ENCODE results near the genes OR6M1 and OR6T1.

DNA sequence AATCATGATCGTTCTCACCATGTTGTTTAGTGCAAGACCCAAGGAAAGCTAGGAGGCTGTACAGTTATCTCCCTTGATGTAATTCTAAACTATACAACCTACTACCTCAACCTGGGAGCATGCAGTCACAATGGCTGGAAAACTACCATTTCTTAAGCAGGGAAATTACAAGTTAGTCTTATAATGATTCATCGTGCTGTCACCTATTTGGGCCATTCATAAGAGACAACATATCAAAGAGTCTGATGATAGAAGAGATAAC lies 30.4 kb upstream of the BLID start:
- PRO-cap, result no peak

GRCh38 chr11:122230042-122230740 lies 114.2 kb upstream of the BLID start:
- PRO-cap, result no peak

DNA sequence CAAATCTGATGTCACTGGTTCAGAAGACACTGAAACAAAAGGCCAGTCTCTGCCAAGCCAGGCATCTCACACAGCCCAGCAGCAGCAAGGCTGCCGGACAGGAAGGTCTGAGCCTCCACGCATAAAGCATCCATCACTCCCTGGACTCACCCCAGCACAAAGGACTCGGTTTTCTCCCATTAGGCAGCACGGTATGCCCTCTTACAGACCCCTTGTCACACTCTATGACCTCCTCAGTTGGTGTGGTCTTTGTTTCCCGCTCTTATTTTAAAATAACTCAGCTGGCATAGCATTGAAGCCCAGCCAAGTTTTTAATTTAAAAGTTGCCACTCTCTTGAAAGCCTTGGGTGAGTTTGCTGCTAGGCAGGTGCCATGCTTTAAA lies 204.3 kb upstream of the BLID start:
- PRO-cap, result no peak

GRCh38 chr11:122336195-122336822 lies 220.3 kb upstream of the BLID start:
- PRO-cap, result no peak

DNA sequence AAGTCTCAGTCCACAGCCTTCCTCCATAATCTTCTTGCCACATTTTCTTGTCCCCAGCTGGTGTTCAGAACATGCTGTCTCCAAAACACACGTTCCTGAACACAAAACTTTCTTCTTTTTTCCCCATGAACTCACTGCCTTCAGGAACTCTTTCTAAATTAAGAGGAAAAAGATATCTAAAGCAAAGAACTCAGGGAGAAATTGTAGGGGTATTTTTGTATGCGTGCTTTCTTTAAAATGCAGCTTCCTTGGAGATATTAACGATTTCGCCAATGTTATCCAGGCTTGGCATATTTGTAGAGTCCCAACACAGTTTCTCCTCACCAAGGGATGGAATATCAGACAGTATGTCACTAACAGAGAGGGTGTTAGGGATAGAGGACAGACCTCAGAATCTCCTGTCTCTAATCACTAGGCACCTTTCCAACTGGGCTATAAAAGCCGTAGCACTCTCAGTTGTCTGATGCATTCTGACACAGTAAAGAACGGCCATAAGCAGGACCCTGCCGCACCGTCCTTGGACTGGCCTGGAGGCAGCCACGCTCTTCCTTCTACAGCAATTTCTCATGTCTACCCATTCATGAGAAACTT lies 232.9 kb upstream of the BLID start:
- PRO-cap, result no peak

- PRO-cap, result no peak
Observed at GRCh38 chr11:122505273-122505881, 150.1 kb upstream of the UBASH3B start.

DNA sequence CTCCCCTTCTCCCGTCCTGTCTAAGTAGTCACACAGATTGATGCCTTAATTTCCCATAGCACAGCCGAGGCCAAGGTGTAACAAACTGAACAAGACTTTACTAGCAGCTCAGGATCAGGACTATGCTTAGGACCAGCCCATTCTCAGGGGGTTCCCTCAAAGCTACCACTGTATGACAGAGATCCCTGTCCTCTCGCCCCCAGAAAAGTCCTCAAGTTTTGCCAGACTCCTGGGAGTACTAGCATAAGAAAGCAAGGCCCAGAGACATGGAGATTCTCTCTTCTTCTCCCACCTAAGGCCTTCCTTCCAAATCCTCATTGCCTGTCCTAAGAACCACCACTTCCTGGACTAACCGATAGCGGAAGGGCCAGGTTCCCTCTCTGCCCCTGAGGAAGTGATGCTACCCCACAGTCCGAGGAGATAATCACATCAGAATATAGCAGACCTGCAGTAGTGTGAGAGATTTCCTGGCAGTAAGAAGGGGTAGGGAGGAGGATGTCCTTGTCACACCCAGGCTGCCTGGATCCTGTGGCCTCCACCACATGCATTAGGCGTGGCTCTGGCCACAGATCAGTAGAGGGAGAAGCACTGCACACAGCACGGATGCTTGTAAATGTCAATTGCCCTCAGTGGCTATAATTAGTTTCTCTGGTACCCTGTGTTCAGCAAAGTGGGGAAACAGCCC lies 61.6 kb downstream of the UBASH3B start:
- PRO-cap, result bidirectional peak, plus-strand start at position 568 of the sequence, minus-strand start at position 316 of the sequence

DNA sequence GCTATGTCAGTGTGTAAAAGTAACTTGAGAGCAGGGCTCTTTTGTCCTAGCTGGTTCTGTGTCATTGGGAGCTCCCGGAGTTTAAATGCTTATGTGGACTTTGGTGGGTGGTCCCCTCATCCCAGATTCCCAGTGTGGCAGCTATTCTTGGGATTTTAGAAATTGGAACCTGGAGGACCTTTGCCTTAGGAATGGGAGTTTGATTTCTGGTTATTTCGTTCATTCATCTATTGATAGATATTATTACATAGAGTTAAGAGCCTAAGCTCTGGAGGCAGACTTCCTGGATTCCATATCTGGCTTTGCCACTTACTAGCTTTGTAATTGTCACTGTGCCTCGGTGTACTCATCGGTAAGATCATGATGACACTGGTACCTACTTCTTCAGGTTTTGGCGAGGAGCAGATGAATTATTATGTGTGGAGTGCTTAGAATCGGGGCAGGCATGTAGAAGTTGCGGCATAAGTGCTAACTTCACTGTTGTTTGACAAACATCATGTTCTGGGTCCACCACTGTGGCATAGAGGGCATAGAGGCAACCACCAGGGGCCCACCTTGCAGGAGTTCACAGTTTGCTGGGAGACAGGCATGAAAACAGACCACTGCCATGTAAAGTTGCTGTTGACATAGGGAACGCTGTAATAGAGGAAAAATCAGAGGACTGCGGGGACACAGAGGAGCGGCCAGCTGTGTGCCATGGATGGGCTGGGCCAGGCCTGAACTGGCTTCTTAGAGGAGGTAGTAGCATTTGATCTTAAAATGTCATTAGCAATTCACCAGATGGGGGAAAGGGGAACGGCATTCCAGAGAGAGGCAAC lies 68.6 kb downstream of the UBASH3B start:
- PRO-cap, result no peak

GRCh38 chr11:122745821-122746631 lies 90.5 kb downstream of the UBASH3B start:
- PRO-cap, result bidirectional peak, plus-strand start at chr11:122746345, minus-strand start at chr11:122746206

GRCh38 chr11:122984097-122985093 lies 2.8 kb upstream of the BSX start:
- PRO-cap, result no peak

DNA sequence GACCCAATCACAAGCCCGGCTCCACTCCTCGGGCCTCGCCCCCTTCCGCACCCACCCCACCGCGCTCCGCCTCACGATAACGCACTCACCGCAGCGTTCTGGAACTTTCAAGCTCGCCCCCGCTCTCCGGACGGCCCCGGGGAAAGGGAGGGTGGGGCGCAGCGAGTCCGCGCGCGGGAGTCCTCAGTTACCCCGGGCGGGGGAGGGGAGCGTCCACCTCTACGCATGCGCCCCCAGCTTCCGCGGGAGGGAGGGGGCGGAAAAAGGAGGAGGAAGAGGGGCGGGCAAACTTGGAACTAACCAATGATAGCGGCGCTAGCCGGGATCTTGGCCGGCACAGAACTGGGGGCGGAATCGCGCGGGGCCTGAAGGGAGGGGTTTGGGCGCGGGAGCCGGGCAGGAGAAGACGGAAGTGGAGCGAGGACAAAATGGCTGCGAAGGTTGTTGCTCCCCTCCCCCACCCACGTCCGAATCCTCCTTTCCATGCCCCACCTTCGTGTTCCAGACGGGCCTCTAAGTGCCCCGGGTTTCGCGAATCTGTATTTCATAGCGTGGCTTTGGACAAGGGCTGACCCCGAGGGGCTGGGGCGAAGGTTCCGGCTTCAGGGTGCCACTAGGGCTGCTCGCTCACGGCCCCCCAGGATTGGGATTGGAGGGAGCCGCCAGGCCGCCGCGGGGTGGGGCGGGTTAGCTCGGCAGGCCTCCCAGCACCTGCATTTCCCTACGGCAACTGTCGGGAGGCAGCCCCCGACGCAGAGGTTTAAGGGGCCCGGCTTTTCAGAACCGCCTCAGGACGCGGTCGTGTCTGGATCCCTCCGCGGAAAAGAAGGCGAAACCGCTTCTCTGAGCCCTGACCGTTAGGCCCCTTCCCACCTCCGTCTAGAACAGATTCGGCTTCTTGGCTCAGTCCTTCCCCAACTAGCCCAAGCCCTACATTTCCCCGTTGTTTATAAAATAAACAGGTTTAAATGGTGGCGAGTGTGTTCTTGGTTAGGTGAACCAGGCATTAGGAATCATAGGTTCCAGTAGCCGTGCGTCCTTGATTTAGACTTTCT lies 649 bp upstream of the HSPA8 start:
- PRO-cap, result bidirectional peak, plus-strand start at position 84 of the sequence, minus-strand start outside the sequence; bidirectional peak, plus-strand start at position 399 of the sequence, minus-strand start at position 235 of the sequence; unidirectional peak, plus-strand start at position 642 of the sequence; bidirectional peak, plus-strand start at position 791 of the sequence, minus-strand start at position 735 of the sequence

GRCh38 chr11:123165964-123166839 lies 28.8 kb downstream of the CLMP start:
- PRO-cap, result no peak

GRCh38 chr11:123187846-123189253 lies 6.7 kb downstream of the CLMP start:
- PRO-cap, result no peak

- PRO-cap, result no peak
Observed at GRCh38 chr11:123468860-123469658, 39.0 kb downstream of the GRAMD1B start.

DNA sequence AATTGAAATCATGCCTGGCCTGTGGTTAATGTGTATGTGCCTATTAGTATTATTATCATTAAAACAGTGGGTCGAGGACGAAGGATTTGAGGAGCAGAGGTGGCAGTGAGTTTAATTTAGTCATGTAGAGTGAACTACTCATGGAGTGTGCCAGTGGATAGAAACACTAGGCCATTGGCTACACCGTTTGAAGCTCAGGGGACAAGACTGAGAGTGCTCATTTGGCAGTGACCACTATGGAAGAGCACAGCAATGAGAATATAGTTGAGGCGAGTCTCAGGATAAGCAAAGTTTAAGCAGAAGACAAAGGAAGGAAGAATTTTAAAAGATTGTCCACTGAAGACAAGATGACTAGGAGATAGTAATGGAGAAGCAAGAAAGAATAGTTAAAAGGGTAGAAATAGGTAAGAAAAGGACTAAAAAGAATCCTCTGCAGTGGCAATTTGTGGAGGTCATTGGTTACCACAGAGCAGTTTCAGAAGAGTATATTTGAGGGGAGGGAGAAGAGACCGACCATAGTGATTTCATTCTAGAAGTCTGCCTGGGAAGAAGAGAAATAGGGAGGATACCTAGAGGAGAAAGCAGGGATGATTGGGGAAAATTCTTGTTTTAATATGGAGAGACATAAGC lies 59.2 kb downstream of the GRAMD1B start:
- PRO-cap, result no peak

DNA sequence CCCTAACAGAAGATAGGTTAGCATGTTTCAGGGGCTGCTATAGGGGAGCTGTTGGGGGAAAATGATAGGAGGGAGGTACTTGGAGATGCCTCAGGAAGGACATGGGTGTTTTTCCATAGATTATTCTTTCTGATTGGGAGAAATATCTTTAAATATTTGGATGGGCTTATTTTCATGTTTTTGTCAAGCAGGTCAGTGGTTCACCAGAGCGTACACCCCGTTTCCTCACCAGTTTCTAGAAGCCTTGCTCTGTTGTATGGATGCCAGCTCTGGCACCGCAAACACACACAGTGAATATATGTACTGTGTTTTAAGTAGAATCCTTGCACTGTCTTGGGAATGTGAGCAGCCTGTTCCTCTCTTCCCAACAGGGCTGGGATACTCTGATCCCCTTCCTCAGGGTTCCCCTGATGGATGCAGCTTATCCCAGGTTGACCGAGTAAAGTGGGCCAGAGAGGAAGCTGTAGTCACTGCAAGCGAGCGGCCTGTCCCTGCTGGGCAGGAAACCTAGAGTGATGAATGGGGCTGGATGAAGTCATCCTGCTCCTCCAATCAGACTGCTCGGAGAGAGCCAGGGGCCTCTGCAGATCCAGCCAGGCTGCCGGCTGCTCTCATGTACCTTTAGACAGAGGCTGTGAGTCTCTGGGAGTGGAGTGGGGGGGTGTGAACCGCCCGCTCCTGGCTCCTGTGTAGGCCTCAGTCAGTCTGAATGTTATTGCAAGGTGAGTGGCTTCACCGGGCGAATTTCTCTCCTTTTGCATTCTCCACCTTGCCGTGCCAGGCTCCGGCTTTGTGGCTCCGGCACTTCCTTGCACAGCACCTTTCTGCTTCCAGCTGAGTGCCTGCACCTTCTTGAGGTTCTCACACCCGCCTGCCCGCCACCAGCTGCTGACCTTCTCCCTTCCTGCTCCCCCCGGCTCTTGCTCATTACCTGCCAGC lies 79.5 kb downstream of the GRAMD1B start:
- PRO-cap, result no peak

DNA sequence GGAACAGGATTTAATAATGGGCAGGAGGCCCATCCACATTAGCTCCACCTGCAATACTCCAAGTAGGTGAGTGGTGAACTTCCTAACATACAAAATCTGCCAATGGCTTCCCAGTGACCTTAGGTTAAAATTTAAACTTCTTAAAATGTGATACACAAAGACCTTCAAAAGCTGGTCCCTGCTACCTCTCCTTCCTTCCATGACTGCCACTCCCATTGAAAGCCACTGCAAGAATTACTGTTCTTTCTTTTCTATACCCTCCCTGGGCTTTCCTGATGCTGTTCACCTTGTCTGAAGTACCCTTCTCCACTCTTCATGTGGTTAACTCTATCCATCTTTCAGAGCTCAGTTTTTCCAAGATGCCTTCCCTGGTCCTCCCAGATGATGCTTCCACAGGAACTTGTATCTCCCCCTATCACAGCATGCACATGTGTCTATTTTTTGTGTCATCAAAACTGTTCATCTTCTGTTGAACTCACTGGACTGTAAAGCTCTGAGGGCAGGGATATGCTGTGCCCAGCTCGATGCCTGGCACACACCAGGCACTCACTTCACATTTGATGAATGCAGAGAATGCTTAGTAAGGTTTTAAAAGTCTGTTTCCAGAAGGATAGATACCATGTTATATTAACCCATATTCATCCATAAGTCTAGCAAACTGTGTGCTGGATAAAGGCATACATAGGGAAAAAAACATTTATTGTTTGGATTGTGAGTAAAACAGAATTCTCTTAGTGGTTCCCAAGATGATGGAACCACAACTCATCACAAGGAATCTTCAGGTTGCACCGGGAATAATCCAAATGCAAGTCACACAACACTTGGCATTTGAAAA lies 7.1 kb downstream of the ZNF202 start:
- PRO-cap, result no peak

- PRO-cap, result no peak
Observed at GRCh38 chr11:123797100-123797973, 8.8 kb downstream of the OR6M1 start.

- PRO-cap, result no peak
Observed at GRCh38 chr11:123806250-123806665, at the start of gene OR6M1. TSS of gene OR6M1 (minus strand) at chr11:123806349.

DNA sequence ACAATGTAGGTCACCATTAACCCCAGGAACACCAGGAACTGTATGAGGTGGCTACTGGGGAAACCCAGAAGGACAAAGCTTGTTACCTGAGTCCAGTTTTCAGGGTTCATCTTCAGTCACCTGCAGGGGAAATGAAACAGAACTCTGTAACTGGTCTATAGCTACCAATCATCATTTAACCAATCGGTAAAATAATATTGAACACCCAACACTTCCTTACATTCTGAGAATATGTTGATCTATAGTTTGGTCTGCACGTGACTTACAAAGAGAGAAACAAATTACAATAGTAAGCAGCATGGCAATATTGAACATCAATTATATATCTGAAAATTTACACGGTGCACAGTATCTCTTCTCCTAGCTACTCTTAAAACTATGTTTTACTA lies at the start of gene OR6T1:
Gene OR6T1 (minus strand): TSS at position 110 of the 389 bp plus-strand sequence.
- PRO-cap, result no peak